T-cell (primary cell): ENCODE results near the genes SRA1, TMCO6, WDR55, PCDHA3, PCDHAC1, PCDHB6 and PCDHB14.

DNA sequence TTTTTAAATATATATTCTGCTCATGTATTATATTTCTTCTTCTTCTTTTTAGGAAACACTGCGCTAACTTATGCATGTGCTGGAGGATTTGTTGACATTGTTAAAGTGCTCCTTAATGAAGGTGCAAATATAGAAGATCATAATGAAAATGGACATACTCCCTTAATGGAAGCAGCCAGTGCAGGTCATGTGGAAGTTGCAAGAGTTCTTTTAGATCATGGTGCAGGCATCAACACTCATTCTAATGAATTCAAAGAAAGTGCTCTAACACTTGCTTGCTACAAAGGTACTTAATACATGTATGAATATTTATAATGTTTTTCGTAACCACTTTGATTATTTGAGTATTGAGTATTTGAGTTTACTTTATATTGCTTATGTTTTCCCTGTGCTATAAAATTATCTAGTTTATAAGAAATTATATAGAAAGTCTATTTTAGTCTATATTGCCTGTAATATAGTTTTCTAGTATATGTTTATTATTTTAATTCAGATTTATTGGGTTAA is 44.1 kb downstream of the ANKHD1 start:
- PRO-cap, 7 experiments: no peak in any of the 7 experiments

DNA sequence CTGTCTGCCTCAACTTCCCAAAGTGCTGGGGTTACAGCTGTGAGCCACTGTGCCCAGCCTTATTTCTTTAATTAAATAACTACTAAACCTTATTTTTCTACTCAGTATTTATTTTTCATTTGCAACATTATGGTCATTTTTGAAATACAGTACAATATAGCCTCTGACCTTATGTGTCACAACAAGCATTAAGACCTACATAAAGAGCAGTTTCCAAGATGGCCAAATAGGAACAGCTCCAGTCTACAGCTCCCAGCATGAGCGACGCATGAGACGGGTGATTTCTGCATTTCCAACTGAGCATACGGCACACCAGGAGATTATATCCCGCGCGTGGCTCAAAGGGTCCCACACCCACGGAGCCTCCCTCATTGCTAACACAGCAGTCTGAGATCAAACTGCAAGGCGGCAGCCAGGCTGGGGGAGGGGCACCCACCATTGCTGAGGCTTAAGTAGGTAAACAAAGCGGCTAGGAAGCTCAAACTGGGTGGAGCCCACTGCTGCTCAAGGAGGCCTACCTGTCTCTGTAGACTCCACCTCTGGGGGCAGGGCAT is 50.2 kb downstream of the ANKHD1 start:
- PRO-cap, 7 experiments: no peak in any of the 7 experiments

DNA sequence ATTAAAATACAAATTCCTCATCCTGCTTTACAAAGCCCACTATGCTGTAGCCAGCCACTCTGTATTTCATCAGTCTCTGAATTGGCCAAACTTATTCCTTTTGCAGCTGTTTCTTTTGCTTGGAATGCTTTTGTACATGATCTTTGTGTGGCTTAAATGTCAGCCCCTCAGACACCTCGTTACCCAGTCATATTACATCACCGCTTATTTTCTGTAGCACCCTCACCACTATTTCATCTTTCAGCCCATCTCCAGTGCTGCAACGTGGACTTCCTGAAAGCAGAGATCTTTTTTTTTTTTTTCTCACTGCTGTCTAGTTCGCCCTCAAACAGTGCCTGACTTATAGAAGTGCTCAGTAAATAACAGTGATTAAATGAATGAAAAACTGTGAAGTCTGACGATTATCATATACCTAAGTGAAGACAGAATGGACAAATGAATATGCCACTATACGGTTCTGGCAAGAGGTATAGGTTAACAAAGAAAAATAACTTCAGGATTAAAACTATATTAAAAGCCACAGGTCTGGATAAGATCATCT is 819 bp downstream of the SRA1 start:
- PRO-cap, 7 experiments: peak in 2 of 7 experiments; most common plus-strand start position 239 of the sequence (in 1); most common minus-strand start position 83 of the sequence (in 1)

DNA sequence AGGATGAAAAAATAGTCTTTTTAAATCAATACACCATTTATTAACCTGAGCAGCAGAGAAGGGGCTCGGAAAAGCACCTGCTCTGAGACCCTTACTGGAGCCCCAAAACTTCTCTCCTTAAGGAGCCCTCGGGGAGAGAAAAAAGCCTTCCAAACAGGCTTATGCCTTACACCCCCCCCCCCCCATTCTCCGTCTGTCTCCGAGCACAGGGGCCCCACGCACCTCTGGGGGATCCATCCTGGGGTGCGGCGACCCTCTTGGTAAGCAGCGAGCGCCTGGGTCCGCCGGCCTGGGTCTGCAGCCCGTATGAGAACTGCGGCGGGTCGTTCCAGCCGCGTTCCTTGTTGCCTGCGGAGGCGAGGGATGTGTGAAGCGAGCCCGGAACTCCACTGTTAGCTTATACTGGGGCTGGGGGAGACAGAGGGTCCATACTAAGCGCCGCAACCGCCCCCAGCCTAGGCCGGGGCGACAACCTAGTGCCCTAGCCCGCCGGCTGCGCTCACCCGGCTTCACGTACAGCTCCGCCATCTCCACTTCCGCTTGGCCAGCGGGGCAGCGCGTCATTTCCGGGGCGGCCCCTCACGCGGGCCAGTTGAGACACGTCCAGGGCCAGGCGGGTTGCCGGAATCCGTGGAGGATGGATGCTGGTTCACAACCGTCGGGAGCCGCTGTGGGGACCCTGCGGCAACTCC is at the start of gene SRA1:
TSS of gene SRA1 (minus strand) at position 549 of the 692 bp plus-strand sequence.
- PRO-cap, 7 experiments: peak in 7 of 7 experiments; most common plus-strand start position 591 of the sequence (in 7); most common minus-strand start position 515 of the sequence (in 5)

GRCh38 chr5:140595358-140595901 is 30.8 kb downstream of the SLC35A4 start:
- PRO-cap, 7 experiments: no peak in any of the 7 experiments

DNA sequence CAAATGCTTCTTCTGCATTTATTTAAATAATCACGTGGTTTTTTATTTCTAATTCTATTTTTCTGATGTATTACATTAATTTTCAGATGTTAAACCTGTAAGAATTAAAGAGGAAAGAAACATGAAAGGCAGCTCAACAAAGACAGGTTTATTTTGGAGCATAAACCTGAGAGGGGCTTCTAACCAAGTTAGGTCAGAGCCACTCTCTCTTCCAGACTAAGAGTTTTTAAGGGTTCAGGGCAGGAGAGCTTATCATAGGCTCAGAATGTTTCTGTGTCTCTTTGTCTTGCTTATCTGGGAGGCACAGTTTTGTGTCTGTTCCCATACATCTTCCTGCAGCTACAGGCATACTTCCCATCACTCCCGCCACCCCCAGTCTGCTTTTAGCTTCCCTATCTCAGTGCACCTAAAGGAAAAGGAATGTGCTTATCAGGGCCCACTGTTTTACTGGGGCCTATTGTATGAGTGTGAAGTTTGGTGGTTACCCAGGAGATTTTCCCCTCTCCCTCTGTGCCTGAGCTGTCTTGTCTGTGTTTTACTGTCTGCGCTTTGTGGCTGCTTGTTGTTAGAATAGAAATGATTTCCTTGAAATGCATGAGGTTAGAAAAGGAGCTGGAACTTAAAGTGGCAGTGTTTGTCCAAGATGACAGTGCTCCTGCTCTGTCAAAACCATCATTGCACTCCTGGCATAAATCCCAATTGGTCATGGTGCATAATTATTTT is 21.9 kb downstream of the CD14 start:
- PRO-cap, 7 experiments: no peak in any of the 7 experiments

DNA sequence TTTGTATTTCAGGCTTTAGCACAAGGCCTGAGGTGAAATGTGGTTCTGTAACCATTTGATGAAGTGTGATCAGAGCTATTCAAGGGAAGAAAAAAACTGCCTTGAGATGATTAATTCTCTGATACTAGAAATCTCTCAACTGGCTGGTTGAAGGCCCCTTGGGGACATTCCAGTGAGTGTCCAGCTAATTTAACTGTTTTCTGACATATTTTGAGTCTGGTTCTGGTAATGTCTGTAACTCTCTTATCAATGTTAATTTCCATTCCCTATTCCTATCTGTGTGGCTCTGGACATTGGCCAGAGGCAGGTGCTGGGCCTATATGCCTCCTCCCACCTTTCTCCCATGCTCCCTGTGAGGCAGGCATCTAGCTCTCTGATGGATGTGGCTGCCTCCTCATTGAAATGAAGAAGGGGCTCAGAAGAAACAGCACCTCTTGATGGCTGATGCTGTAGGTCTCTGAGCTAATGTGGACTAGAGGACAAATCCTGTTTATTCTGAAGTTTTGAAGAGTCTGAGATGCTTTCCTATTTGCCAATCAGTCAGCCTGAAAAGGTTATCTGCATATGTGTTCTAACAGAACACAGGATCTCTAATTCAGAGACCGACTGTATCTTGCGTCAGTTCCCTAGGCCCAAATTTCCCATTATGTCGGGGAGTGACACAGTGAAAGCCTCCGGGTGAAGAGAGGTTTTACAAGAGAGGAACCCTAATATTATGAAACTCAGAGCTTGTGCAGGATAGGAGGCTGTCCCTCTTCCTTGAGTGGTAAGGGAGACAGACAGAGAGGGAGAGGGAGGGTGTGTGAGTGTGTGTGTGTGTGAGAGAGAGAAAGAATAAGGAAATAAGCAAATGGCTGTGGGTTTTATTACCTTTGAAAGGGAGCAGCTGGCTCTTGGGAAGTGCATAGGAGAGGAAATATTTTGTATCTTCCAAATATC is 2.2 kb downstream of the CD14 start:
- PRO-cap, 7 experiments: no peak in any of the 7 experiments

- PRO-cap, 7 experiments: no peak in any of the 7 experiments
These were observed 215 bp downstream of the CD14 start for GRCh38 chr5:140632886-140633034.

- PRO-cap, 7 experiments: peak in 7 of 7 experiments; most common plus-strand start chr5:140639463 (in 6); most common minus-strand start chr5:140639108 (in 3)
These were observed at the start of gene TMCO6 for GRCh38 chr5:140639049-140640042. Gene TMCO6, plus strand, starts transcription at chr5:140639451.

GRCh38 chr5:140664026-140664565 is 608 bp upstream of the WDR55 start:
- PRO-cap, 7 experiments: peak in 5 of 7 experiments; most common plus-strand start chr5:140664386 (in 3); most common minus-strand start chr5:140664270 (in 2)

DNA sequence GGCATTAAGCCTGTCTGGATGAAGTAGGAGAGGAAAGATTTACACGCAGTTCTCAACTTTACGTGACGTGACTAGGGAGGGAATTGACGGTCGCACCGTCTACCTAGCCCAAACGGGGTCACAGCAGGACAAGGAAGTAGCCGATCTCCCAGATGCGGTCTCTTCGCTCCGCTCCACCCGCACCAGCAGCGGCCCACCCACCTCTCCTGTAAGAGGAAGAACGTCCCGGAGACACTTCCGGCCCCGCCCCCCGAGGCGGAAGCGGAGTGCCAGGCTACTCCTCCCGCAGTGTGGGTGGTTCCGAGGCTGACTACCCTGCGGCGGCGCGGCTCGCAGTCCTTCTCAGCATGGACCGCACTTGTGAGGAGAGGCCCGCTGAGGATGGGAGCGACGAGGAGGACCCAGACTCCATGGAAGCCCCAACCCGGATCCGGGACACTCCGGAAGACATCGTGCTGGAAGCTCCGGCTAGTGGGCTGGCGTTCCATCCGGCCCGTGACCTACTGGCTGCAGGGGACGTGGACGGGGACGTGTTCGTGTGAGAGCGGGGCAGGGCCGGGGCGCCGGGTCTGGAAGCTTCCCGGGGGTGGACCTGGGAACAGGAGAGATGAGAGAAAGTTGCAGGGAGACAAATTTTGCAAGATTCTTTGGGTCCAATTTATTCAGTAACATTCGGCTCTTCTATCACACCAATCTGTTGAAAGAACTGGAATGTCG is at the start of gene WDR55:
TSS of gene WDR55 (plus strand) at position 339 of the 717 bp plus-strand sequence.
- PRO-cap, 7 experiments: peak in 7 of 7 experiments; most common plus-strand start position 288 of the sequence (in 5); most common minus-strand start position 187 of the sequence (in 7)

DNA sequence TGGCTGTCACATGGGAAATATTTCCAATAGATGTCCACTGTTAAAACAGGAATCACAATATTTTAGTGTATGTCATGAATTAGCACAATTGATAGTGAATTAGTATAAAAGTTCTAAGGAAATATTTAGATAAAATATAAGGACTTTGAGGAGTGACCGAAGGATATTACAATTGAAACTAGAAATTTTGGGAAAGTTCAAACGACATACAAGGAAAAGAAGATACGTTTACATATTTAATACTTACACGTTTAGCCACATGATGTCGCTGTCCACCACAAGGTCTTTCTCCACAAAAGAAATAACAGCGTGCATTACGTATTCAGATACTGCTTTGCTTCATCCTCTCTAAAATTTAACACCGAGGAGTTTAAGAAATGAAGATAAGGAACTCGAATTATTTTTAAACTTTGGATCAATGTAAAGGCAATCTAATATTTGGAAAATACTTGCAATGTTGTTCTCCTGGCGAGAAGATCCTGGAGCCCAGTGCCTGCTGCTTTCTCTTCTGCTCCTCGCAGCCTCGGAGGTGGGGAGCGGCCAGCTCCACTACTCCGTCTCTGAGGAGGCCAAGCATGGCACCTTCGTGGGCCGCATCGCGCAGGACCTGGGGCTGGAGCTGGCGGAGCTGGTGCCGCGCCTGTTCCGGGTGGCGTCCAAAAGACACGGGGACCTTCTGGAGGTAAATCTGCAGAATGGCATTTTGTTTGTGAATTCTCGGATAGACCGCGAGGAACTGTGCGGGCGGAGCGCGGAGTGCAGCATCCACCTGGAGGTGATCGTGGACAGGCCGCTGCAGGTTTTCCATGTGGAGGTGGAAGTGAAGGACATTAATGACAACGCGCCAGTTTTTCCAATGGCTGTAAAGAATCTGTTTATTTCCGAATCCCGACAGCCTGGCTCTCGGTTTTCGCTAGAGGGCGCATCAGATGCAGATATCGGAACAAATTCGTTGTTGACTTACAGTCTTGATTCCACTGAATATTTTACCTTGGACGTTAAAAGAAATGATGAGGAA is at the start of gene PCDHA3:
TSS of gene PCDHA3 (plus strand) at position 314 of the 1,018 bp plus-strand sequence.
- PRO-cap, 7 experiments: no peak in any of the 7 experiments

DNA sequence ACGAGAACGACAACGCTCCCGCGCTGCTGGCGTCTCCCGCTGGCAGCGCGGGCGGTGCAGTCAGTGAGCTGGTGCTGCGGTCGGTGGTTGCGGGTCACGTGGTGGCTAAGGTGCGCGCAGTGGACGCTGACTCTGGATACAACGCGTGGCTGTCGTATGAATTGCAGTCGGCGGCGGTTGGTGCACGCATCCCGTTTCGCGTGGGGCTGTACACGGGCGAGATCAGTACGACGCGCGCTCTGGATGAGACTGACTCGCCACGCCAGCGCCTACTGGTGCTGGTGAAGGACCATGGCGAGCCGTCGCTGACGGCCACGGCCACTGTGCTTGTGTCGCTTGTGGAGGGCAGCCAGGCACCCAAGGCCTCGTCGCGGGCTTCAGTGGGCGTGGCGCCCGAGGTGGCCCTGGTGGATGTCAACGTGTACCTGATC is 2.0 kb downstream of the PCDHA10 start:
- PRO-cap, 7 experiments: no peak in any of the 7 experiments

GRCh38 chr5:140925858-140927175 is at the start of gene PCDHAC1:
Gene PCDHAC1, plus strand, starts transcription at chr5:140926299.
- PRO-cap, 7 experiments: no peak in any of the 7 experiments

GRCh38 chr5:141084302-141085306 is 9.8 kb upstream of the PCDHB2 start:
- PRO-cap, 7 experiments: no peak in any of the 7 experiments

- PRO-cap, 7 experiments: no peak in any of the 7 experiments
These were observed 978 bp downstream of the PCDHB2 start for GRCh38 chr5:141095270-141095915.

- PRO-cap, 7 experiments: no peak in any of the 7 experiments
These were observed at the start of gene PCDHB6 for GRCh38 chr5:141149655-141150207. Gene PCDHB6, plus strand, starts transcription at chr5:141150057.

DNA sequence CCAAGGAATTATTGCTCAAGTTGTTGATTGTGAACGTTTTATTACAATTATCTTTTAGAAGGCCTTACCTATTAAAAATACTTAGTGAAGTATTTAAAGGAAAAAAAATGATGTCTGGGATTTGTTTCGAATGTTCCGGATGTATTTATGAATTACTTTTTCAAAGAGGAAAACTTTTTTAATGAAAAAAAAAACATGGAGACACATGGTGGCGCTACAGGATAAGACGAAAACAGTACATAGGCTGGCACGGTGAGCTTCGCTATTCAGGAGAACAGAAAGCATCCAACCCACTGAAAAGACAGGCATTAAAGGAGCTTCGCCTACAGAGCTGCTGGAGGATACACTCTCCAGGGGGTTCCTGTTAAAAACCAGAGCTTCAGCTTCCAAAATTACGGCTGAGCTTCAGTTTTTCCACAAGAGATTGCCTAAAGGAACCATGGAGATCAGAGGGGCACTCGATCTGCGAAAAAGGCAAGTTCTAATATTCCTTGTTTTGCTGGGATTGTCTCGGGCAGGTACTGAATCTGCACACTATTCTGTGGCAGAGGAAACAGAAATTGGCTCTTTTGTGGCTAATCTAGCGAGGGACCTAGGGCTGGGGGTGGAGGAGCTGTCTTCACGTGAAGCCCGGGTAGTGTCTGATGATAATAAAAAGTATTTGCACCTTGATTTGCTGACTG is at the start of gene PCDHB14:
TSS of gene PCDHB14 (plus strand) at position 277 of the 683 bp plus-strand sequence.
- PRO-cap, 7 experiments: no peak in any of the 7 experiments

DNA sequence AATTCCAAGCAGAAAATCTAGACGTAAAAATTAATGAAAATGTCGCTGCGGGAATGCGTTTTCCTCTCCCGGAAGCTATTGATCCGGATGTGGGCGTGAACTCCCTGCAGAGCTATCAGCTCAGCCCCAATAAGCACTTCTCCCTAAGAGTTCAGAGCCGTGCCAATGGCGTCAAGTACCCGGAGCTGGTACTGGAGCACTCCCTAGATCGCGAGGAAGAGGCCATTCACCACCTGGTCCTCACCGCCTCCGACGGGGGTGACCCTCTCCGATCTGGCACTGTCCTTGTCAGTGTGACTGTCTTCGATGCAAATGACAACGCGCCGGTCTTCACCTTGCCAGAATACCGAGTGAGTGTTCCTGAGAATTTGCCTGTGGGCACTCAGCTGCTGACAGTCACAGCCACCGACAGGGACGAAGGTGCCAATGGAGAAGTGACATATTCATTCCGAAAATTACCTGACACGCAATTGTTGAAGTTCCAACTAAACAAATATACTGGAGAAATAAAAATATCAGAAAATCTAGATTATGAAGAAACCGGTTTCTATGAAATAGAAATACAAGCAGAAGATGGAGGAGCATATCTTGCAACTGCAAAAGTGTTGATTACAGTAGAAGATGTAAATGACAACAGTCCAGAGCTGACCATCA is 922 bp downstream of the PCDHGA10 start:
- PRO-cap, 7 experiments: no peak in any of the 7 experiments

DNA sequence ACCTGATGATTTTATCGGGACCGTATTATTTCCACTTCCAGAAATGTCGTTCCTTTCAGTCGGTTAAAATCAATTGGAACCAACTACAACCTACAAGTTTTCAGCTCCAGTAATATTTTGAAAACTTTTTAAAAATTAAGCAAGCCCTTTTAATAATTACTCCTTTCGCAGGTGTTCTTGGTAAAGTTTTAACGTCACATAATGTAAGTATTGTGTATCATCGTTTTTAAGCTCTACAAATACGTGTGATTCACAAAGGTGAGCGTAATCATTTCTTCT is 247 bp upstream of the PCDHGA11 start:
- PRO-cap, 7 experiments: no peak in any of the 7 experiments